ENCODE results near the genes ZNF280D and MYZAP.

- PRO-cap, 2 experiments, result no peak in any of the 2 experiments
Measured at GRCh38 chr15:55909046-55909852, 84.2 kb downstream of the NEDD4 start.

DNA sequence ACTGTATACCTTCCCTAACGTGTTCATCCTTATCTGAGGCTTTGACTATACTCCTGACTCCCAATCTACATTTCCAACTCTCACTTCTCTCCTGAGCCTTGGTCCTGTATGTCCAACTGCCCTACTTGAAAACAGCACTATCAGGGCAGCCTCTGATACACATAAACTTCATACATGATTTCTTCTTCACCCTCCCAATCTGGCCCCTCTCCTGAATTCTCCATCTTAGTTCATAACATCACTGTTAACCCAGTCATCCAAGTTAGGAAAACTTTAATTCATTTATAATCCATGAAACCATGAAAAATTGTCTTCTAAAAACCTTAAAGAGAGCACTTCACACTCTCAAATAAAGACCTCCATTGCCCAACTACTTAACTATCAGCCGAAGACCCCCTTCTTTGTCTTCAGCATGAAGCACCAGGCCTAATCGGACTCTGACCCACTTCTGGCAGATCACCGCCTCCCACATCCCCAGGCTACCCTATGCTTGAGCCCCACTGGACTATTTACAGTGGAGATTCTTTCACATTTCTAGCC, 82.8 kb downstream of the NEDD4 start:
- PRO-cap, 2 experiments, result no peak in any of the 2 experiments

- PRO-cap, 2 experiments, result no peak in any of the 2 experiments
Measured at GRCh38 chr15:56095808-56096788, 102.7 kb upstream of the NEDD4 start.

GRCh38 chr15:56731914-56732531, 1.3 kb downstream of the ZNF280D start:
- PRO-cap, 2 experiments, result no peak in any of the 2 experiments

GRCh38 chr15:56733094-56734038, at the start of gene ZNF280D:
TSS of gene ZNF280D (minus strand) at chr15:56733509.
- PRO-cap, 2 experiments, result peak in 2 of 2 experiments; most common plus-strand start chr15:56733276 (in 1); most common minus-strand start chr15:56733187 (in 1)

- PRO-cap, 2 experiments, result no peak in any of the 2 experiments
Measured at GRCh38 chr15:56919768-56920044, 1.3 kb downstream of the TCF12 start.

GRCh38 chr15:56992888-56993677, 74.6 kb downstream of the TCF12 start:
- PRO-cap, 2 experiments, result no peak in any of the 2 experiments

GRCh38 chr15:57377511-57377803, 1.2 kb downstream of the CGNL1 start:
- PRO-cap, 2 experiments, result no peak in any of the 2 experiments

- PRO-cap, 2 experiments, result no peak in any of the 2 experiments
Measured at GRCh38 chr15:57382233-57382726, 6.0 kb downstream of the CGNL1 start.

- PRO-cap, 2 experiments, result no peak in any of the 2 experiments
Measured at GRCh38 chr15:57428131-57428764, 51.9 kb downstream of the CGNL1 start.

DNA sequence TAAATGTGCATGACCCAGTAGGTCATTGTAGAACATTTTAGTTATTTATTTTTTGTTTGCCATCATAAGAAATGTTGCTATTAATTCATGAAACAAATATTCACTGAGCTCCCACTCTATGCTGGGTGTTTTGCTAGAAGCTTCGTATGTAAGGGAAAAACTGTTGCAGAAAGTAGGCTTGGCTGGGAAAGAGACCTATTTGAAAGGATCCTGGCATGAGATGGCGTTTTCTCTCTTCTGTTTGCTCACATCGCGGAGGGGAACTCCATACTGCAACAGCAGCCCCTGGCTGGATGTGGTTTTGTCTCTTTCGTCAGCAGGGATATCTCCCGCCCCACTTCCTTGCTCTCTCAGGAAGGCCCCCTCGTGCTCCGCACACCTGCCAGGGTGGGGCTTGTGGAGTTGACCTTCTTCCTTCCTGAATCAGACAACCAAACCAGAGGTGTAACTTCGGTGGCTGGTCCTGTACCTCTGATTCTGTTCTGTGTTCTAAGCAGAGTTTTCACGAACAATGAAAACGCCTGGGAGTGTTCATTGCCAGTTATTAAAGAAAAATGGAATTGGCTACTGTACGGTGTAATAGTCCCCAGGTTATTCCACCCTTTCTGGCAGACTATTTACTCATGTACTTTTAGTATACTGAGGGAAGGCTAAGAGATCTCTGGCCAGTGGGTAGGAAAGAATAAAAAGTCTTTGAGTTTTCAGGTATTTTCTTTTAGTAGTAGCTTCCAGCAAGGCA, 26.3 kb upstream of the MYZAP start:
- PRO-cap, 2 experiments, result no peak in any of the 2 experiments

GRCh38 chr15:57591645-57592322, at the start of gene MYZAP:
TSS of gene MYZAP (plus strand) at chr15:57591904.
- PRO-cap, 2 experiments, result no peak in any of the 2 experiments

- PRO-cap, 2 experiments, result no peak in any of the 2 experiments
Measured at GRCh38 chr15:57607568-57608242, 16.0 kb downstream of the MYZAP start.

GRCh38 chr15:57783805-57784776, 77.6 kb downstream of the POLR2M start:
- PRO-cap, 2 experiments, result no peak in any of the 2 experiments

GRCh38 chr15:57921361-57921863, 144.1 kb downstream of the ALDH1A2 start:
- PRO-cap, 2 experiments, result no peak in any of the 2 experiments

- PRO-cap, 2 experiments, result peak in 1 of 2 experiments; most common plus-strand start chr15:58142173 (in 1)
Measured at GRCh38 chr15:58141787-58142447, 3.7 kb downstream of the AQP9 start.

GRCh38 chr15:58229115-58229930, 91.1 kb downstream of the AQP9 start:
- PRO-cap, 2 experiments, result no peak in any of the 2 experiments

DNA sequence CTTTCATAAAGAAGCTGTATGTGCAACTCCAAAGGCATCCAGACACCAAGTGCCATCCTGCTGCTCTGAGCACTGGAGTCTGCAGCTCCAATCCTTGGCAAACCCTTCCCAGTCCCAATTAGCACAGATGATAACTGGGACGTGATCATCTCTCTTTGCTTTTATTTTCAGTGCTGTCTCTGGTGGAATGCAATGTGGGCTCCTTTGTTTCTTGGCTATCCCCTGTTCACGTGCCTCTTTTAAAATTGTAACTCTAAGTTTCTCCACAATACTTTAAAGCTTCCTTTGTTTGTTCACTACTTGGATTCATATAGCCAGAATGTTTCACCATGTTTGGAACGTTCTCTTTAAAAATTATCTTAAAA, 141.0 kb downstream of the AQP9 start:
- PRO-cap, 2 experiments, result no peak in any of the 2 experiments

GRCh38 chr15:58310274-58311090, 121.3 kb upstream of the LIPC start:
- PRO-cap, 2 experiments, result no peak in any of the 2 experiments

DNA sequence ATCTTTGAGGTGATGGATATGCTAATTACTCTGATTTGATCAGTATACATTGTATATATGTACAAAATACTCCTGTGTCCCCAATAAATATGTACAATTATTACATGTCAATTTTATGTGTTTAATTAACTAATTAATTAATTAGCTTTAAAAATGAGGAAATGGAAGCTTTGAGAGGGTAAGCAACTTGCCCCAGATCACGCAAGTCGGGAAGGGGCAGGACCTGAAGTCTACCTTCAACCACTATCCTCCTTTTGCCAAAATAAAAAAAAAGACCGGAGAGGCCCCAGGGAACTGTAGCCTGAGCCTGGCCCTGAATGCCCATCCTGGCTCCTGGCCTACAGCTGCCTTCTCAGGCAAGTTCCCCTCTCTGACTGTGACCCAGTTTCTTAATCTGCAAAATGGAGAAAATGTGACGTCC, 102.2 kb upstream of the LIPC start:
- PRO-cap, 2 experiments, result peak in 2 of 2 experiments; most common minus-strand start position 319 of the sequence (in 1)

All from monocyte (primary cell).